Sciatic nerve (tissue), 1 donor: ENCODE measurements around the genes LRTM2, TEX52 and FOXM1.

DNA sequence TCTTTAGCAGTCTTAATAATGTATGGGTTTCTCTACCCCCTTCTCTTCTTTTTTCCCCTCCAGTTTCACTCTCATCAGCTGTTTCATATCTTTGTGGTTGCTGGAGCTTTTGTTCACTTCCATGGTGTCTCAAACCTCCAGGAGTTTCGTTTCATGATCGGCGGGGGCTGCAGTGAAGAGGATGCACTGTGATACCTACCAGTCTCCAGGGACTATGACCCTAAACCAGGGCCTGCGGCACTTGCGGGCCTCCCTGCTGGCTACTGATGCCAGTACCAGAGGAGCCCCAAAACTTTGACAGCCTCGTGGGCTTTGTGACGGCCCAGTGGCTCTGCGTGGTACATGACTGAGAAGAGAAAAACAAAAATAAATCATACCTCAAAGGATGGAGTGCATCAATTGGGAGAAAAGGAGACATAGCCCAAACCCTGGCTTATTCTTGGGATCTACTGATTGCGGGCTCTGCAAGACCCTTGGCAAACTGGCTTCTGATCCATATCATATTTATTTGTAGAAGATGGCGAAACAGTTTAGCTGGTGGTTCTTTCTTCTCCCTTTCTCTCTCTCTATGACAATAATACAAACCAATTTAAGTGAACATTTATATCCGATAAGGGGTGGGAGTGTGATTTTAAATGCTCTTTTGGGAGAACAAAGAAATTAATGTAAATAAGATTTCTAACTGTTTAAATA, 34.3 kb upstream of the LRTM2 start:
- PRO-cap = no peak

- PRO-cap = no peak
Observed at GRCh38 chr12:1786574-1787201, 33.7 kb upstream of the LRTM2 start.

GRCh38 chr12:1800660-1801019, 19.7 kb upstream of the LRTM2 start:
- PRO-cap = no peak

DNA sequence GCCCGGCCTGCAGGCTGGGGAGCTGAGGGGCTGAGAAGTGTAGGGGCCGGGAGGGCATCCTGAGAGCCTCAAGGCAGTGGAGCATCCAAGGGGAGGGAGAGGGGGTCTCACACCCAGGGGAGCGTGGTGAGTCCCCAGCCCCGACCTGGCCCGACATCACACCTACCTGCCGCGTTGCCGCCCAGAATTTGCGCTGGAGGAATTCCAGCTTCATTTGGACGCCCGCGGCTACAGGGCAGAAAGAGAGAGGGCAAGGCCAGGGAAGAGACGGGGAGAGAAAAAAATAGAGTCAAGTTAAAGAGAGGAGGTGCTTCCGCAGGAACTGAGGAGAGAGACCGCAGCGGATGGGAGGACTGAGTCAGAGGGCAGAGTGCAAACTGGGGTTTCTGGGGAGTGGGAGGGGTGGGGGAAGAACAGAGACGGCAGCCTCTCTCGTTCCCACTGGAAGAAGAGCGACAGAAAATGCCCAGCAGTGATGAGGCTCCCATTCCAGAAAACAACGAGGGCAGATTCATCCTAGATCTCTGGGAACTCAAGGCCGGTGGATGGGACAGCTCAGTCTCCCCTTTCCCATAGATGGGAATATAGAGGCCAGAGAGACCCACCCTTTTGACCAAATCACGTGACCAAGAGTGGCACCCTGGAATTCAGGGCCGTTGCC, 8.7 kb upstream of the LRTM2 start:
- PRO-cap = bidirectional peak, plus-strand start at position 394 of the sequence, minus-strand start at position 245 of the sequence

- PRO-cap = no peak
Observed at GRCh38 chr12:1819985-1820686, at the start of gene LRTM2. Gene LRTM2, plus strand, starts transcription at chr12:1820565.

DNA sequence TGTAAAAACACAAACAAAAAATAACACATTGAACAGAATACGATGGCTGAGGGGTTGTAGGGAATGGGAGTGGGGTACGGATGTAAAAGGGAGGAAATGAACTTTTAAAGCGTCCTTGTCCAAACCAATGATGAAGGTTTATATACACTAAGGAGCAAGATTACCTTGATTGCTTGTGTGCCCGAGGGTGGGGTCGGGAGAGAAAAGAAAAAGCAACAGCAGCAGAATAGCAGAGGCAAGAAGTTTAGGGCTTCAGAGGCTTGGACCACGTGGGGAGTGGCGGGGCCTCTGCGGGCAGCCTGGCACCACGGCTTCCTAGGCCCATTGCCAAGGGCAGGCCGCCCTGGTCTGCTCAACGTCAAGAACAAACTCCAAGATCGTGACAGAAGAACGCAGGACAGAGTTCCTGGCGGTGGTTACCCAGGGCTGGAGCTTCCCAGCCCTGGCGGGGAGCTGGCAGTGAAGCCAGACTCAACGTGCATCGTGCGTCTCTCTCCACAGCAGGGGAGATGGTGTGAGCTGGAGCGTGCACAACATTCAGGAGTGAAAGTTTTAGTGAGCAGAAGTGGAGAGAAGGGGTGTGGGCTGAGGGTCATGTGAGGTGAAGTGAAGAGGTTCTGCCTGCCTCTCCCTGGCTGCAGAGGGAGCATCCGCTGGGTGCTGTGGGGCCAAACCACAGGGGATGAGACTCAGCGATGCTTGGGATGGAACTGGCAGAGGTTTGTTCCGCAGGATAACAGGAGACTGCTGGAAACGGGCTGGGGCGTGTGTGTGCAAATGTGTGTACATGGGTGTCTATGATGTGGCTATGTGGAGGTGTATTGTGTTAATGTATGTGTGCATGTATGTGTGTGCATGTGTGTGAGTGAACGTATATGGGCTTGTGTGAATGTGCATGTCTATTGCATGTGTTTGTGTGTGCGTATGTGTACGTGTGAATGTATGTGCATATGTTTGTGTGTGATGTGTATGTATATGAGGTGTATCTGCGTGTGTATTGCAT, 13.9 kb upstream of the CACNA2D4 start:
- PRO-cap = no peak

- PRO-cap = no peak
Observed at GRCh38 chr12:2053701-2054703, 1.2 kb downstream of the CACNA1C start.

- PRO-cap = no peak
Observed at GRCh38 chr12:2147159-2147608, 94.4 kb downstream of the CACNA1C start.

GRCh38 chr12:2239053-2240007, 186.5 kb downstream of the CACNA1C start:
- PRO-cap = no peak

DNA sequence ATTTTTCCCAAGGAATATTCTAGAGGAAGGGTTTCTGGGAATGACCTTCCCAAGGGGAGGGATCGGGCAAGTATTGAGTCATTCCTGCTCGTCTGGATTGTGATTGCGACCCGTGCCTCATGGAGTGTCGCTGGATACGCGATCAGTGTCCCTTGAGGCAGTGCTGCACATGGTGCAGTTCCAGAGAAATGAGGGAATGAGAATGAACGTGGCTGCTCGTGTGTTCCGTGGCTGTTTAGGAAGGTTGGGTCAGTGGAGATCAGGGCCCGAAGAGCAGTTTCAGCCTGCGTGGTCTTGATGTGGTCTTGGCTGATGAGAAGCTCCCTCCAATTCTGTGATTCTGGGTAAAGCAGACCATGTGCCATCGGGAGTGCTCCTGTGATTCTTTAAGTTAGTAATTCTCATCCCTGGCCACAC, 234.4 kb downstream of the CACNA1C start:
- PRO-cap = no peak

DNA sequence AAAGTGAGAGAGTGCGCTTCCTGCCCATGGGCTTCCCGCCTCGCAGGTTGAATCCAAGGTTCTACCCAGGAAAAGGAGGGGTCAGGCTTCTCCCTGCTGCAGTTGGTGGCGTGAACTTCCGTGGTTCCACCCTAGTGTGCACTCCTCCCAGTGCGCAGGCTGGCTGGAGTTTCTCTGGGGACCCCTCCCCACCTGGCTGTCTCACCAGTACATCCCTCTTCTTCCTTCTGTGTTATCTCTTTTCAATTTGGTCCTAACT, 345.5 kb upstream of the FKBP4 start:
- PRO-cap = no peak

GRCh38 chr12:2490767-2491340, 303.9 kb upstream of the FKBP4 start:
- PRO-cap = no peak

GRCh38 chr12:2856163-2857388, at the start of gene TEX52:
Gene TEX52, minus strand, starts transcription at chr12:2857039.
- PRO-cap = no peak

DNA sequence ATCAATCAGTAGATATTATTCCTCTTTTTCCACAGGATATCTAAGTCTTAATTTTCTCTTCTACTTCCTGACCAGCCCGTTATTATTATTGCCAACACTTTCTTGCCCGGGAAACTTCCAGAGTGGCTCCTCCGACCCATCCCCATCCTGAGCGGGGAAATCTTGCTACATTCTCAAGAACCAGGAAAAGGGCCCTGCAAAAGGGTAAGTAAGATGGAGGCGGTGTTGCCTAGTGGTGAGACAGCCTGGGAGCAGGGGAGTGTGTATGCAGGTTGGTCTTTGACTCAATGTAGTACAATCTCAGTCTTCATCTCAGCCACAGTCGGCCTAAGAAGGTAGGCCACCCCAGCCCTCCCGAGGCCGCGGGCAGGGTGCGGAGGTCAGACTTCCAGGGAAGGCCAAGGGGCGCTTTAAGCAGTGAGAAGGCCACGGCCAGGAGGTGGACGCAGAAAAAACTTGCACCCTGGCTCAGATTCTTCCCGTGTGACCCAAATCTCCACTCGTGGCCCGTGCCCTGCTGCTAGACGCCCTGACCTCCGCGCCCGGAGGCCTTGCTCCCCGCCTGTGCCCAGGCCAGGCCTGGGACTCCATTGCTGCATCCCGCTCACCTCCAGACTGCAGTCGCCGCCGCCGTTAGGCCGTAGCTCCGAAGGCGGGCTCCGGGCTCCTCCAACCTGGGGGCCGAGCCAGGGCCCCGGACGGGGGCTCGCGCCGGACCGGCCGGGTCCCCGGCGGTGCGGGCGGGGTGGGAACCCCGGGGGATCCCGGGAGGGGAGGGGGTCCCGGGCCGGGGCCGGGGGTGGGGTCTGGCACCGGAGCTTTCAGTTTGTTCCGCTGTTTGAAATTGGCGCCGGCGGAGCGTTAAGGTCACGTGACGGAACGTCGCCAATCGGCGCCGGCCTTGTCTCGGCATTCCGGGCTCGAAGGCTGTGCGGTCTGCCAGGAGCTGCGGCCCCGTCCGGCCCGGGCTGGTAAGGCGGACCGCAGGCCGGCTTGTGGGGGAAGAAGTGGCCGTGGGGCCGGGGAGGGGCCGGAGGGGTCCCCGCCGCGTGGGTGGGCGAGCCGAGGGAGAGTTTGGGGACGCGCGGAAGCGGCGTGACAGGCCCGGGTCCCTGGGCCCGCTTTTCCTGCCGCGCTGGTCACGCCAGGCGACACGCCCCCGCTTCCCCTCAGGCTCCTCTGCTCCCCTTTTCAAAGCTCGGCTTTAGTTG, at the start of gene FOXM1:
FOXM1 (minus strand) TSS at position 863 of the 1,211 bp plus-strand sequence.
- PRO-cap = bidirectional peak, plus-strand start at position 912 of the sequence, minus-strand start at position 617 of the sequence

DNA sequence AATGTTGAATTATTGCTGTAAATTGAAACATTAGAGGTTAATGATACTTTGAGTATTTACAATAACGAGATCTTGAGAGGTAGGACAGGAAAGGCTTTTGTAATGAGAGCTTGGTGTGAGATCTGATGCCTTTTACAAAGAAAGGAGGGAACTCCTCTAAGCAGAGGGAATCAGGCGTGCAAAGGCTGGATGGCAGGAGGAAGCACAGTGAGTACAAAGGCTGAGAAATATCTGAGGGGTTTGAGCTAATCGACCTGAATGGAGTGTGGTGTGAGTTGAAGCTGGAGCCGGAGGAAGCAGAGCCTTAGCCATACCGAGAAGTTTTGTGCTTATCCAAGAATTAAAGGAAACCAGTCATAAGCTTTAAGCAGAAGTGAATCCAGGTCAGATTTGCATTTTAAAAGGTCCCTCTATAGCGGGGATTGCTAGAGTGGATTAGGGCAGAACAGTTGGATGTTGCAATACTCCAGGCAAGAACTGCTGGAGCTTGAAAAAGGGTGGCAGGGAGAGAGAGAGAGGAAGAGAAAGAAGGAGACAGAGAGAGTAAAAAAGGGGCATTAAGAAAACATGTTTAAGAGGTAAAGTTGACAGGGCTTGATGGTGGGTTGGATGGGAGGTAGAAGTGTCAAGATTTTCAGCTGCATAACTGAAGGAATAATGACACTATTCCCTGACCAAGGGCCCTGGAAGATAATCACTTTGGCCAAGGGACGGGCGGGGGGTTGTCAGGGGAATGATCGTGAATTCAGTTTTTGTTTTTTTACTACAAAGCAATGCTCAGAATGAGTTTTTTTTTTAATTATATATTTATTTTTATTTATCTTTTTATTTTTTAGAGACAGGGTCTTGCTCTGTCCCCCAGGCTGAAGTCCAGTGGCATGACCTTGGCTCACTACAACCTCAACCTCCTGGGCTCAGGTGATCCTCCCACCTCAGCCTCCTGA, 1.4 kb downstream of the RHNO1 start:
- PRO-cap = bidirectional peak, plus-strand start at position 508 of the sequence, minus-strand start at position 298 of the sequence

DNA sequence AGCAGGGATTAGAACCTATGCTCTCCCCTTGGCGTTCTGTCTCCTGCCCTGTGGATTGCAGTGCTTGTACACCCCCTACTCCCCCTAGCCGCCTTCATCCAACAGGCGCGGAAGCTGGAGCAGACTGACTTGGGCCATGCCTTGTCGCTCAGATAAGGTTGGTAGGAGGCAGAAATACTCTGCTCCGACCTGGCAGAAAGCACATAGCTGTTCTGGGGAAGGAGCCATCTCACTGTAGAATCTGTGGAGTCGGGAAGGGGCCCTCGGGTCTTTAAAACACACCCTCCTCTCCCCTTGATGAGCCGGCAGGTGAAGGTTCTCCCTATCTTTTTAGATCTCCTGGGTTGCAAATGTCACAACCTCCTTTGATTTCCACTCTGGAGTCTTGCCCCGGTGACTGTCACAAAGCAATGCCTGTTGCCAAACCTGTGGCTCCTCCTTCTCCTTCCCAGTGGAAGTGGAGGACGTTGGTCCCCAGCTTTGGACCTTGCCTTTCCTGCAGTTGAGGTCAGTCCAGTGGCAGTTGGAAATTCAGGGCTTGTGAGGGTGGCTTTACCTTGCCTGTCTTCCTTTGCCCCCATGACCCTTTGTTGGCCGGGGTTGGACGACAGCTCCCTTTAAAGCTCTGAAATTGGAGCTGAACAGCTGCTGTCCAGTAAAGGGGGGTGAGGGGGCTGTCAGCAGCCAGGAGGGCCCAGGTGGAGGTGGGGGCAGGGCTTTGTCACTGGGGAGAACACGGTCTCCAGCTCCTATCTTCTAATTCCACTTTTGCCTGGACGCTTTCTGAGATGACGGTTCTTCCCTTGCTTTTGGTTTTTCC, 3.9 kb downstream of the TEAD4 start:
- PRO-cap = unidirectional peak, minus-strand start at position 126 of the sequence; bidirectional peak, plus-strand start at position 490 of the sequence, minus-strand start at position 379 of the sequence

DNA sequence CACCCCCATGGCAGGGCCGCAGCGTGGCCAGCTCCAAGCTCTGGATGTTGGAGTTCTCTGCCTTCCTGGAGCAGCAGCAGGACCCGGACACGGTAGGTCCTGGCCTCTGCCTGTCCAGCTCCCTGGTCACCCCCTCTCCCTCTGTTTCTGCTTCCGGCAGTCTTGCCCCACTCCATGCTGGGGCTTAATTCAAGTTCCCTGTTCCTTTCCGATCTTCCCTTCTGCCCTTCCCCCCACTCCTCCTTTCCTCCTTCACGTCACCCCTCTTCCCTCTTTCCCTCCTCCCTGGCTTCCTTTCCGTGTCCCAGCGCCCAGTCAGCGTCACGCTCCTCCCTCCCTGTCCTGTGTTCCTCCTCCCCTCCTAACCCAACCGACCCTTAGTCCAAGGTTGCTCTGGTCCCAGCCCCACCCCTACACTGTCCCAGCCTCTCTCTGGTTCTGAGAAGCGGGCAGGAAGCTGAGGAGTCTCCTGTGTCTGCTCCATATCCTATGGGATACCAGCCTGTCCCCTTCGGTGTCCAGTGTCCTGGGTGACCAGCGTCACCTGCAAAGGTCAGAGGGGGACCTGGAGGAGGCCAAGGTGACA, 56.4 kb upstream of the TSPAN9 start:
- PRO-cap = no peak

DNA sequence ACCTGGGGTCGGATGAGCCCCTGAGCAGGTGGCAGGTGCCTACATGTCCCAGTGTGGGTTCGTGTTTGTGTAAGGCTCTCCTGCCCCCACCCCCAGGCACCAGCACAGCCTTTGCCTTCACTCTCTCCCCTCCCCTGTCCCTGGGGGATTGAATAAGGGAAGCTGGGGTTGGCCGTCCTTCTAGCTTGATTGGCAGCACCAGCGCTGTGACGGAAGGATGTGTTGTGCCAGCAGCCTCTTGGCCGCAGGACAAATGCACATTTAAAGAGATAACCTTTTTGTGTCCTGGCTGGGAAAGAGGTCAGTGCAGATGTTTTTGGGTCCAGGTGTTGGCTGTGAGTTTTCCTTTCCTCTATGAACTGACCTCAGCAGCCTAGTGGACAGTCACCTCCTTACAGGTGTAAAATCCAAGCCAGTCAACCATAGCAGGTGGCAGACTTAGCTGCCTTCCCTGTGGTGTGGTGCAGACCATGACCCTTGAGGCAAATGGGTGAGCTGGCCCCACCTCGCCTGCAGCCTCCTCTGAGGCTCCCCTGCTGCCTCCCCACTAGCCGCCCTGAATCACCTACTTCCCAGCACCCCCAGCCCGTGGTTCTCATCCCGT, 34.6 kb upstream of the TSPAN9 start:
- PRO-cap = no peak

DNA sequence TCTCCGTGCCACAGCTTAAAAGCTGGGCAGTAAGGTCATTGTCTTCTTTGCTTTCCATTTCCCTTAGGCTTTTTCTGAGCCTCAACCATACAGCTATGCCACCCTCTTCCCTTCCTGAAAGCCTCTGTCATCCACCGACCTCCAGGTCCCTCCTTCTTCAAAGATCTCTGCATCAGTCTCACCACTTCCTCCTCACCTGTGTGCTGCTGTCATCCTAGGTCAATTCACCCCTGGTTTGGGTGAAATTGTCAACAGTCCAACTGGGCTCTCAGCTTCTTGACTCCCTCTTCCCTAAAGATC, 15.7 kb upstream of the TSPAN9 start:
- PRO-cap = no peak

- PRO-cap = no peak
Observed at GRCh38 chr12:3103772-3104444, 26.7 kb downstream of the TSPAN9 start.